Measurements from ENCODE around the gene ATP6V0E2.

DNA sequence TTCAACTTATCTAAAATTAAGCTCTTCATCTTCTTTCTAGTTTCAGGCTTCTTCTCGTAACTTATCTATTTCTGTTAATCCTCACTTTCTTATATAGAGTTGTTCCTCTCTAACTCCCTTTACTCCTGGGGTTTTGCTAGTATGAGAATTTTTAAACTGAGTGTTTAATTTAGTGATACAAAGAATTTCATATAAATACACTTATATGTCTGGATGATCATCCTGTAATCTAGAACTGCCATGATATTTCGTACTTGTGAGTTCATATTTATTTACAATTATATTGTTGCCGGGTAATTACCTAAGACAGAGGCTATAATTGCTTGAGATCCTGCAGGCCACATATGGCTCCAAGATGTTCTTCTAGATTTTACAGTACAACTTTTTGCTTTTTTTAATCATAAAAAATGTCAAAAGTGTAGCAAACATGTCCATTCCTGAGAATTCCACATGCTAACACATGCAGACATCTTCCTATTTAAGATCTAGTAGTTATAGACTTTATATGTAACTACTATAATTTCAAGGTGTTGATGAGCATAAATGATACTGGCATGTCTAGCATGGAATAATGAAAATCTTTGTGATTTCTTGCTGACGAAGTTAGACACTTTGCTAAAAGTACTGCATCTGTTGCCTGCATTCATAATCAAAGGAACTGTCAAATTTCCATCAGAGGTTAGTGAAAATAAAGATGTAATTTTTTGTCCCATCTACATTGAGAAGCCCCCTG, 17.2 kb downstream of the CUL1 start:
- PRO-cap: no peak
- RAMPAGE, long total RNA: no peak
- RRBS: no CpG with 5 or more reads among the region's 4 CpGs

GRCh38 chr7:148896892-148897254, 12.8 kb upstream of the EZH2 start:
- PRO-cap: no peak
- RAMPAGE, long total RNA: no peak
- RRBS: no CpG with 5 or more reads among the region's 11 CpGs

- PRO-cap: no peak
- RAMPAGE, long total RNA: no peak
- RRBS: 4% methylated on average over 16 of the region's 36 CpGs
Observed at GRCh38 chr7:148982594-148983287, 45.6 kb downstream of the PDIA4 start.

DNA sequence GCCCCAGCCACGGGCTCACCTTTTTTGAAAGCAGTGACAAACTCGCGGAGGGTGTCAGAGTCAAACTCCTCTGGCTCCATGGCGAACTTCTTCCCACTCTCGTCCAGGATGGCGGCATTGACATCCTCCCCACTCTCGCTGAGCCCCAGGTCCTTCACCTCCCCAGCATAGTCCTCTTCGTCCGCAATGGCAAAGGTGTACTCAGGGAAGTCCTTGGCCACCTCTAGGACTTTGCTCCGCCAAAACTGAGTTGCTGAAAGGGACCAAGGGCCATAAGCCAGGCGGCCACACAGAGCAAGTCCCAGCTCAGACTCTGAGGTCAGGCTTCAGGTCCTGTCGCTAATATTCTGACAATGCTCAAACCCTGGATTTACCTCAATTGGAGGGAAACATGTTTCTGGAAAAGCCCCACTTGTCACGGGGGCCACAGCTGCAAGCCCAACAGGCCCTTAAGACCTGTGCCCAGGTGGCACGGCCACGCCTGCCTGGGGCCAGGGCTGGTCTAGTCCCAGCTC, 23.1 kb downstream of the PDIA4 start:
- PRO-cap: no peak
- RAMPAGE, long total RNA: no peak
- RRBS: no CpG with 5 or more reads among the region's 15 CpGs

DNA sequence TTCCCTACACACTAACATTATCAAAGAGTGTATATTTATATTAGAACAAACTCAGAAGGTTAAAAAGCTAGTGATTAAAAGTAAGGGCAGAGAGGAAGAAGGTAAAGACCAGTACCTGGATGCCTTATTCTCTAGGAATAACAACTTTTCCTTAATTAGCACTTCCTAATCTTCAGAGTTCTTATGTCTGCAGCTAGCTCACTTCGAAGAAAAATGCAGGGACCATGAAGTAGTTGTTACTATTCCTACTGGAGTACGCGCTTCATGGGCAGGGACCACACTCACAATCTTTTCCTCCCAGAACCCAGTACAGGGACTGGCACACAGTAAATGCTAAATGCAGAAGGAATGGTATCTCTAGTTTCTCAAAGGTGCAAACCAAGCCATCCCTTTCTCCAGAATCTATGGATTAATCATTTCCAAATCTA, 875 bp downstream of the PDIA4 start:
- PRO-cap: no peak
- RAMPAGE, long total RNA: no peak
- RRBS: no CpG with 5 or more reads among the region's 3 CpGs

DNA sequence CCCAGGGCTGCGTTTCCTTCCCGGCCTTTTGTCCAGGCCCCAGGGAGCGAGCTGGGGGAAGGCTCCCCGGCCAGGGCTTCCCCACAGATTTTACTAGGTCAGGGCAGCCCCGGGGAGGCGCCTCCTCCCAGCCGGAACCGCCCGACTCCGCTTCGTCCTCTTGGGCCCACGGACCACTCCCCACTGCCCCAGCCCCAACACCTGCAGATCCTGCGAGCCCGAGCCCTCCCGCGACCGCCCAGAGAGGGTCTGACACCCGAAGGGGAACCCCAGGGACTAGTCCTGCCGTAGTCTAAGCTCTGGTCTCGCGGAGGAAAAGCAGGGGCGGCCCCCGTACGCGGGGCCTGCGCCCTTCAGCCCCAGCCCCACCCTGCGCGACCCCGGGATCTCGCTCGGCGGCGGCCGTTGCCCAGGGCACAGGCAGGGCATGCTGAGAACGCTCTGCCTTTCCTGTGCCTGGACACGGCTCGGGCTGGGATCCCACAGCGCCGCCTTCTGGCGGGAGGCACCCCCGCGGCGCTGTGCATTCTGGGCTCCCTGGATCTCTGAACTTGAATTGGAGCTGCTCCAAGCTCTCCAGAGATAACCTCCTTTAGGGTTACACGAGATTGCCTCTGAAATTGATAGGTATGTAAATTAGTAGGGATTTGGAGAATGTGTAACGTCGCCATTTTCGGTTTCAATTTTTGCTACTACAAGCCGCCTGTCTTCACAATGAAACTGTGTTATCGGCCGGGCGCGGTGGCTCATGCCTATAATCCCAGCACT, 24.9 kb downstream of the ZNF786 start:
- PRO-cap: unidirectional peak, minus-strand start at position 458 of the sequence
- RAMPAGE, long total RNA: no peak
- RRBS: 2% methylated on average over 3 of the region's 52 CpGs

GRCh38 chr7:149181043-149181712, 14.2 kb upstream of the ZNF282 start:
- PRO-cap: no peak
- RAMPAGE, long total RNA: no peak

- PRO-cap: no peak
- RAMPAGE, long total RNA: no peak
- RRBS: no CpG with 5 or more reads among the region's 7 CpGs
Observed at GRCh38 chr7:149191788-149192135, 3.6 kb upstream of the ZNF282 start.

- PRO-cap: no peak
- RAMPAGE, long total RNA: no peak
- RRBS: no CpG with 5 or more reads among the region's 18 CpGs
Observed at GRCh38 chr7:149250146-149250565, 10.7 kb downstream of the ZNF212 start.

DNA sequence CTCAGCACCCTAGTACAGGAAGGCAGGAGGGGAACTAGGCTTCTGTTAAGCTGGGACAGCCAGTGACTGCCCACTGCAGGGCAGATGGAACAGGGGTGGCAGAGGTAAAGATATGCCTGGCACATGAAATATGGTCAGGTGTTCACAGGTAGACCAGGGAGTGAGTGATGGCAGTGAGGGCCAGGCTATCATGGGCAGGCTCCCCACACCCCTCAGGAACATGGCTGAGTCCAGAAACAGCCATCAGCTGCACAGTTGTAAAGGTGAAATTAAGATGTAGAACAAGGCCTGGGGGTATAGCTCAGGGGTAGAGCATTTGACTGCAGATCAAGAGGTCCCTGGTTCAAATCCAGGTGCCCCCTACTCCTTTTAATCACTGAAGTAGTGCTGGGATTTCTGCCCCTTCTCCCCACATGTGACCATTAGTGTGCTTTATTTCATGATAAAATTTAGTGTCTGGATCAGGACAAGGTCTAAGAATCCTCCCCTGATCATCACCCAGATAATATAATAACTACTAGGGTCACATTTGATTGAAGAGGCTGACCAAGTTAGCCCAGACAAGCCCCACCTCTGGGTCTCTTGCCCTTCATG, 68.9 kb downstream of the ZNF783 start:
- PRO-cap: no peak
- RAMPAGE, long total RNA: no peak

- PRO-cap: unidirectional peak, minus-strand start at chr7:149423204
- RAMPAGE, long total RNA: no peak
- RRBS: 9% methylated on average over 35 of the region's 74 CpGs
Observed at GRCh38 chr7:149422681-149423875, 37.8 kb downstream of the ZNF777 start.

DNA sequence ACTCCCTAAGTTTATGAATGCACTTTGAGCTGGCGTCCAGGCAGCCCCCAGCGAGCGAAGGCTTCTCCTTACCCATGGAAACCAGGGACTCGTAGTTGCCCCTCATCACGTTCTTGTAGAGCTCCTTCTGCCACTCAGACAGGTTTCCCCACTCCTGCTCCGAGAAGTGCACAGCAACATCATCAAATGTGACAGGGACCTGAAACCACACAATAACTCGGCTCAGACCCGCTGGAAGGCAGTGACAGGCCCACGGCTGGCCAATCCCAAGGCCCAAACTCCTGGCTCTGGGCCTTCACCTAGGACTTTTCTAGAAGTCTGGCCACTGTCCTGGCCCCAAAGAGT, 6.9 kb downstream of the ZNF777 start:
- PRO-cap: no peak
- RAMPAGE, long total RNA: no peak
- RRBS: no CpG with 5 or more reads among the region's 9 CpGs

DNA sequence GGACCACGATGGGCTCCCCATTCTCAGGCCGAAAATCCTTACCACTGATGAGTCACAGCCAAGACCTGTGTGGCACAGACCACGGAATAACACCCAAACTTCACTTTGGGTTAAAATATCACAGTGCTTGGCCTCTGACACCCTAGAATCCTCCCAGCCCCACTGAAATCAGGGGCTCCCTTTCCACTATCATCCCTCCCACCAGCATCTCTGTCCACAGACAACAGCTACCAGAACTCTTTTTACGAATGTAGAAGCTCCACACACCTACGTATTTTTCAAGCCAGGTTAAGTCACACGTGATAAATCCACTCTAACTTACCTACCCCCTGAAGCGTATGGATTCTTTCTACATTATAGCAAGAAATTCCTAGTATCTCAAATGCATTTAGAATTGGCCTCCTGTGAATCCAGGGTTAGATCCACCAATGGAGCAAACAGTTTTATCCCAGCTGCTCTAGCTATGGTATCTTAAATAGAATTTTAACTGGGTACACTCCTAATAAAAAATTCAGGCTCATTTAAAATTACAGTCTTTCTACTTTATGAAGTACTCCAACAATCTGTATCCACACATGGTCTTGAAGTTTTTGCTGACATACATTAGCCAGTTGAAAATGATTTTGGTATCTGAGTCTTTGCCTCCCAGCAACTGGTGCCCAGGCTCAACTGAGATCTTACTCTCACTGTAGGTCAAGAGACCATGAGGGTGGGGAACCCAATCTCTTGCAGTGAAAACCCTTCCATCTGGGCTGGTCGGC, 104.9 kb upstream of the KRBA1 start:
- PRO-cap: no peak
- RAMPAGE, long total RNA: no peak
- RRBS: no CpG with 5 or more reads among the region's 8 CpGs

GRCh38 chr7:149691120-149691451, 23.7 kb upstream of the KRBA1 start:
- PRO-cap: unidirectional peak, minus-strand start at chr7:149691259
- RAMPAGE, long total RNA: no peak
- RRBS: no CpG with 5 or more reads among the region's 10 CpGs

DNA sequence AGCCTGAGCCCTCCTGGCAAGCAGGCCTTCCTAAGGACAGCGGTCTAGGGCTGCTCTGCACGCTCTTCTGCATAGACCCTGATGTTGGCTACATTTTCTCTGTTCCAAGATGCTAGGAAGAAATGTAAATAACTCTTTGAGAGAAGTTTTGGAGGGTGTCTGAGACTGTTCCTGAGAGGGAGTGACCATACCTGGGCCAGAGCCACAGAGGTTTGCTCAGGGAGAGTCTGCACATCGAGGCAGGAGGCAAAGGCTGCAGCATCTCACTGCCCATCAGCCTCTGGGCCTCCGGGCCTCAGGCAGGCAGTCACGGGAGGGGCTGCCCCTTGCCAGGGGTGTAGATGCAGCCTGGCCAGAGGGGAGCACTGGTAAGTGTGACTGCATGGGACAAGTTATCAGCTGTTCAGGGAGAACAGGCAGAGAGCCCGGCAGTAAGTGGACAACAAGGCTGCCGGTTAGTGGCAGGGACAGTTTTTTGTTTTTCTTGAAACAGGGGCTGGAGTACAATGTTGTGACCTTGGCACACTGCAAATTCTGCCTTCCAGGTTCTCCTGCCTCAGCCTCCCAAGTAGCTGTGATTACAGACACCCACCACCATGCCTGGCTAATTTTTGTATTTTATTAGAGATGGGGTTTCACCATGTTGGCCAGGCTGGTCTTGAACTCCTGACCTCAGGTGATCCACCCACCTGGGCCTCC, 2.8 kb downstream of the KRBA1 start:
- PRO-cap: no peak
- RAMPAGE, long total RNA: no peak
- RRBS: no CpG with 5 or more reads among the region's 7 CpGs

DNA sequence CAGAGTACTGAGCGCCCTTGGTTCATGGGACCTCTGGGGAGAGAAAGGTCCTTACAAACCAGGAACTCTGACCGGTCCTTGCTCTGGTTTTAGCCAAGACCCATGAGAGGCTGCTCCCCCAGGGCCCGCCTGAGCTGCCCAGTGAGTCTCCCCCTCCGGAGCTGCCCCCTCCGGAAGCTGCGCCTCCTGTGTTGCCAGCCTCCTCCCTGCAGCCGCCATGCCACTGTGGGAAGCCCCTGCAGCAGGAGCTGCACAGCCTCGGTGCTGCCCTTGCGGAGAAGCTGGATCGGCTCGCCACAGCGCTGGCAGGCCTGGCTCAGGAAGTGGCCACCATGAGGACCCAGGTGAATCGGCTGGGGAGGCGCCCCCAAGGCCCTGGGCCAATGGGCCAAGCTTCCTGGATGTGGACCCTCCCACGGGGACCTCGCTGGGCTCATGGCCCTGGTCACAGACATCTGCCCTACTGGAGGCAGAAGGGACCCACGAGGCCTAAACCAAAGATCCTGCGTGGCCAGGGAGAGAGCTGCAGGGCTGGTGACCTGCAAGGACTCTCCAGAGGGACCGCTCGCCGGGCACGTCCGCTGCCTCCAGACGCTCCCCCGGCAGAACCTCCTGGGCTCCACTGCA, 18.5 kb downstream of the KRBA1 start:
- PRO-cap: no peak
- RAMPAGE, long total RNA: no peak
- RRBS: 94% methylated on average over 4 of the region's 25 CpGs

- PRO-cap: no peak
- RAMPAGE, long total RNA: no peak
- RRBS: no CpG with 5 or more reads among the region's 8 CpGs
Observed at GRCh38 chr7:149734415-149734938, 19.7 kb downstream of the KRBA1 start.

DNA sequence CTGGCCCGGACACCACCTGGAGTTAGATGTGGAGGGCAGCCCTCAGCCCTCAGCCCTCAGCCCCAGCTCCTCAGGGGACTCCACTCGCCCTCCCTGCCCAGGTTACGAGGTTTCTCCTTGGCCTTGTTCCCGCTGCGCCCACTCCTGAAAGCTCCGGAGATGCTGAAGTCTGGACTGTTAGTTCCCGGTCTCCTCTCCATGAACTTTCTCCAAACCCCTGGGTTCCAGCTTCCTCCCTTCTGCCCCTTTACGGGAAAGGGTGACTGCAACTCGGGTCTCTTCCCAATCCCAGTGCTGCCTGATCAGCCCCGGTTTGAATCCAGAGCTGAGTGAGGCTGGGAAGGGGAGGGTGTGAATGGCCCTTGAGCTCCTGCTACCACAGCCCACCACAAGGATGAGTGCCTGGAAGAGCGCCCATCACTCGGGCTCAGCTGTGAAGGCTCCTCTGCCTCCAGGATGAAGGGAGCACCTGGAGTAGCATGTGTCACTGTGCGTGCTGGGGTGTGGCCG, 824 bp upstream of the ZNF467 start:
- PRO-cap: no peak
- RAMPAGE, long total RNA: no peak
- RRBS: 13% methylated on average over 2 of the region's 14 CpGs

- PRO-cap: bidirectional peak, plus-strand start at chr7:149873978, minus-strand start at chr7:149873802
- RAMPAGE, long total RNA: no peak
- RRBS: under 1% methylated on average over 20 of the region's 57 CpGs
Observed at GRCh38 chr7:149873665-149874168, at the start of gene ATP6V0E2. TSS of gene ATP6V0E2 (plus strand) at chr7:149873969.

DNA sequence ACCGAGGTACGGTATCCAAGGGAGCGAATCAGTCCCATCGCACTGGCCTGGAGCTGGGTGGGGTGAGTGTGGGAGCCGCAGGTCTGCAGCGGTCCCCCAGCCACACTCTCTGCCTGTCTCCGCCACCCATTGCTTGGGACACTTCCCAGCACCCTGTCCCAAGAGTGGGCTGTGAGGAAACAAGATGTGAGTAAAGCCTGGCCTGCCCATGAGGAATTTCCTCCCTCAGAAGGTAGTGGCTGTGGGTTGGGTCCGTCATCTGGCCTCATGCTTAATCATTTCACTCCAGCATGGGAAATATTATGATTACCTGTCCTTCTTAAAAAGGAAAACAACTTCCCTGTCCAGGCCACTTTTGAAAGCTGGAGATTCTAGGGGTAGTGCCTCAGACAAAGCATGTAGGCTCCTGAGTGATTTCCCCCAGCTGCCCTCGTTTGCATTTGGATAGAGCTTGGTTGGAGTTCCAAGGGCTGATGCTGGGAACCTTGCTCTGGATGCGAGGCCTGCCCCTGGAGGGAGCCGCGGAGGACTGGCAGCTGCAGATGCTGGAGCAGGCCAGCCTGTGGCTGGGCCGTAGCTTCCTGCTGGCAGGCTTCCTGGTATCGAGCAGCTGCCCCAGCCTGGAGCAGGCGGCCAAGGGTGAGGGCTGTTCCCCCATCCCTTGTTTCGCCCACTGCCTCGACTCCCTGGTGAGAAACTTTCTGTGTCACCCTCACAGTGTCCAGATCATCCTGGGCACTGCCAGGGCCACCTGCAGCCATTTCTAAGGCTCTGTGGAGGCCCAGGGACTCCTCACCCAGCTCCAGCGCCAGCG, 6.3 kb upstream of the ACTR3C start:
- PRO-cap: no peak
- RAMPAGE, long total RNA: no peak
- RRBS: no CpG with 5 or more reads among the region's 19 CpGs

All from lung (tissue), 4 donors.